Myometrial cell (primary cell): ENCODE data around the genes IGBP1, DGAT2L6 and ZMYM3.

DNA sequence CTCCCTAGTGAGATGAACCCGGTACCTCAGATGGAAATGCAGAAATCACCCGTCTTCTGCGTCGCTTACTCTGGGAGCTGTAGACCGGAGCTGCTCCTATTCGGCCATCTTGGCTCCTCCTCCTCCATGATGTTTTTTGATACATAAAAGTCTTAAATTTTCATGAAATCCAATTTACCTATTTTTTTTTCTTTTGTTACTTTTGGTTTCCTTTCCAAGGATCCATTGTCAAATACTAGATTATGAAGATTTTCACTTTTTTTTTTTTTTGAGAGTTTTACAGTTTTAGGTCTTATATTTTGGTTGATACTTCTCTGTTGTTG is 46.9 kb upstream of the MSN start:
- RAMPAGE, long total RNA: no peak

DNA sequence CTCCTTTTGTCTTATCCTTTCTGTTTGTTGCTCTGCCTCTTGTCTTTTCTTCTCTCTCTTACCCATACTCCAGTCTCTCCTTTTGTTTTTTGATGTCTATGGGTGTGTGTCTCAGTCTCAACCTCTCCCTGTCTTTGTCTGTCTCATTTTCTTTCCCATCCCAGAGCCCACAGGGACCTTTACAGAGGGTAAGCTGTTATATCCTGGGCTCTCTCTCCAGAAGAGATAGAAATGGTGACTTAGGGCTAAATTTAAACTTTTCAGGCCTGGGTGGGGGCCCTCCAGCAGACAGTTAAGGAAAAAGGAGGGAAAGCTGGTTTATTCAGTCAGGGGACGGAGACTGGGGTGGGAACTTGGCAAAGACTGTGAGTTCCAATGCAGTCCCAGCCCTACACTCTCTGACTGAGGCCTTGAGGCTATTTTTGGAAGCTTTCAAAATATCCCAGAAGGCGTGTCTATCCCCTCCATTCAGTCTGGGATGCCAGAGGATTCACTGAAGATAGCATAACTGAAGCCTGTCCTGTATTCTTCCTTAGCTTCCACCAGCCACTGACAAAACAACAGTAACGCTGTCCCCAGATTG is 32.2 kb upstream of the MSN start:
- RAMPAGE, long total RNA: no peak

GRCh38 chrX:65668189-65668452 is 667 bp downstream of the MSN start:
- RAMPAGE, long total RNA: no peak

GRCh38 chrX:65697119-65697633 is 29.7 kb downstream of the MSN start:
- RAMPAGE, long total RNA: no peak

DNA sequence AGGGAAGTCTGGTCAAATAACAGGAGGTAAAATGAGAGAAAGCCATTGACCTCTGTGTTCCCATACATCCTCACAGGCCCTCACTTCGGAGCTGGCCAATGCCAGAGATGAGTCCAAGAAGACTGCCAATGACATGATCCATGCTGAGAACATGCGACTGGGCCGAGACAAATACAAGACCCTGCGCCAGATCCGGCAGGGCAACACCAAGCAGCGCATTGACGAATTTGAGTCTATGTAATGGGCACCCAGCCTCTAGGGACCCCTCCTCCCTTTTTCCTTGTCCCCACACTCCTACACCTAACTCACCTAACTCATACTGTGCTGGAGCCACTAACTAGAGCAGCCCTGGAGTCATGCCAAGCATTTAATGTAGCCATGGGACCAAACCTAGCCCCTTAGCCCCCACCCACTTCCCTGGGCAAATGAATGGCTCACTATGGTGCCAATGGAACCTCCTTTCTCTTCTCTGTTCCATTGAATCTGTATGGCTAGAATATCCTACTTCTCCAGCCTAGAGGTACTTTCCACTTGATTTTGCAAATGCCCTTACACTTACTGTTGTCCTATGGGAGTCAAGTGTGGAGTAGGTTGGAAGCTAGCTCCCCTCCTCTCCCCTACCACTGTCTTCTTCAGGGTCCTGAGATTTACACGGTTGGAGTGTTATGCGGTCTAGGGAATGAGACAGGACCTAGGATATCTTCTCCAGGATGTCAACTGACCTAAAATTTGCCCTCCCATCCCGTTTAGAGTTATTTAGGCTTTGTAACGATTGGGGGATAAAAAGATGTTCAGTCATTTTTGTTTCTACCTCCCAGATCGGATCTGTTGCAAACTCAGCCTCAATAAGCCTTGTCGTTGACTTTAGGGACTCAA is 72.4 kb downstream of the MSN start:
- RAMPAGE, long total RNA: no peak

DNA sequence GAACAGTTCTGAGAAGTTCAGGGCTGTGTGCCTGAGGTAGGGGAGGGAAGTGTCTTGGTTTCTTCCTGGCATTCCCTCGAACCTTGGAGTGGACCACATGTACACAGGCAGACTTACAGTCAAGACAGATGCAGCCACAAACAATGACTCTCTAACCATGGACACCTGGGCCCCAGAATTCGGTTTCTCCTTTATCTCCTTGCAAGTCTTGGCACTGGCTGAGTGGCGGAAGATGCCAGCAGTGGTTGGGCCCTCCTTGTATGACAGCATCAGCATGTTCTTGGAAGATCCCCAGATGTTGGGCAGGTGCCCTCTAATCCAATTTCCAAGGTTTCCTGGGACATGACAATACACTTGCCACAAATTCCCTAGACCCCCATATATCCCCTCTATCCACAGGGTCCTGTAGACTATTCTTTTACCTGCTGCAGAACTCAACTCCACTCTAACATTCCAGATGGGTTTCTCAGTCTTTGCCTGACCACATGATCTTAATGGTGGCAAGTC is 180.0 kb downstream of the MSN start:
- RAMPAGE, long total RNA: no peak

GRCh38 chrX:66021215-66021942 is 18.5 kb downstream of the VSIG4 start:
- RAMPAGE, long total RNA: no peak

DNA sequence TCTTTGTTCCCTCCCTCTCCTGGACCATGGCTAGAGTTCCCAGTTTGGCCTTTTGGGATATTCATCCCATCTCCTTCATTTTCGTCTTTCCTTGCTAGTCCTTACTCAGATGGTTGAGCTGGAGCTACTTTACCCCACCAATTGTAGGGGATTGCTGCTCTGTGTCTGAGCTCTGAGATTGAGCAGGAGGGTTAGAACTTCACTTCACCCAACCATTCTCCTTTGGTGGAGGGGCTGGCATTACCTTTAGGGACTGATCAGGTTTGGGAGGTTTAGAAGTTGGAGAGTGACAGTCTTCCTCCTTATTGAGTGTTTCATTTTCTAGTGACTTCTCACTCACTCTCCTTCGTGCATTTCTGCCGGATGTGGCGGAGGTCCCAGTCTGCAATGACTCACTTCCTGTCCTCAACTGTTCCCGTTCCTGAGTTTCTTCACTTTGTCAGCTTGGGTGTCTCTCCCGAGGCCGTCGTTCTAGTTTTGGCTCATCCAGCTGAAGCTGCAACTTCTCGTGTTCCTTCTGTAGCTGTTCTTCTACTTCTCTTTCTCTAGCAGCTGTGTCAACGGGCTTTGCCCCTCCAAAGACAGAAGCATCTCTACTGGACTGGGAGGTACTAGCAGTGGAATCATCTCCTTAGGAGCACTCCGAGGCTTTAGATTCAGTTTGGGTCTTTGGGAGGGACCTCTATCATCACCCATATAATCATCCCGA is 35.0 kb upstream of the VSIG4 start:
- RAMPAGE, long total RNA: no peak

GRCh38 chrX:68079850-68080377 is 353.4 kb downstream of the OPHN1 start:
- RAMPAGE, long total RNA: no peak

GRCh38 chrX:68438412-68438943 is 5.2 kb upstream of the OPHN1 start:
- RAMPAGE, long total RNA: no peak

DNA sequence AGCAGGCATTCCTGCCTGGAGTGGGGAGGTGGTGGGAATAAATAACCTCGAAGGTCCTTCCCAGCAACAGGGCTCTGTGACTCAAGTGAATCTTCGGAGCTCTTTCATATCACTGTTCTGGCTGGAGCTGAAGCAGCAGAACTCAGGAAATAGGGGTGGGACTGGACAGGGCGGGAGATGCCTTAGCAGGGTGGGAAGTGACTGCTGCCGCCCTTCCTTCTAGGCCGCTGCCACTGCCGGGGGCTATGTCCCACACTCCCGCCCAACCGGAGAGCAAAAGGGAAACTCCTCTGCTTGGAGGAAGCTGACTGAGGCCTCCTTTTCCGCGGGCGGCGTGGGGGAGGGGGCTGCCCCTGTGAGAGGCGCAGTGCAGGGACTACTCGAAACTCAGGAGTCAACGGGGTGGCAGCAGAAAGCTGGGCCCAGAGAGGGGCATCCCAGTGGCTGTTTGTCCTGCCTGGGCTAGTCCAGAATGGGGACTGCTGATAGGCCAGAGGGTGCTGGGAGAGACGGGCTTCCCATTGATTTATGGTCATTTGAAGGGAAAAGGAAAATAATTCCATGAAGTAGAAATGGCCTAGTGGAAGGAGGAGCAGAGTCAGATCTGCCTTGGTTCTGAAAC is 36.9 kb downstream of the STARD8 start:
- RAMPAGE, long total RNA: no peak

GRCh38 chrX:69153123-69153921 is 11.9 kb downstream of the PJA1 start:
- RAMPAGE, long total RNA: no peak

GRCh38 chrX:69262191-69262414 is 96.8 kb upstream of the PJA1 start:
- RAMPAGE, long total RNA: no peak

- RAMPAGE, long total RNA: no peak
Observed at GRCh38 chrX:70132955-70133569, at the start of gene IGBP1. IGBP1 (plus strand) TSS chrX:70133447.

DNA sequence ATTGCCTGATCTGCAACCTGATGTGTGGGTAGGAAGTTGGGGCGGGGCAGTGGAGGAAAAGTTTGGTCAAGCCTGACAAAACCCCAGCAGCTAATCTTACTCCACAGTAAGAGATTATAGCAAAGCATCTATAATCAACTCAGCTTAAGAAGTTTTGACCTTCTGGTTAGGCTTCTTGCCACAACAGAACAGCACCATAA is at the start of gene DGAT2L6:
Gene DGAT2L6 (plus strand): TSS at position 103 of the 200 bp plus-strand sequence.
- RAMPAGE, long total RNA: no peak

GRCh38 chrX:70552090-70552494 is 107.5 kb downstream of the DLG3 start:
- RAMPAGE, long total RNA: no peak

GRCh38 chrX:71111009-71111409 is 368 bp downstream of the IL2RG start:
- RAMPAGE, long total RNA: no peak

DNA sequence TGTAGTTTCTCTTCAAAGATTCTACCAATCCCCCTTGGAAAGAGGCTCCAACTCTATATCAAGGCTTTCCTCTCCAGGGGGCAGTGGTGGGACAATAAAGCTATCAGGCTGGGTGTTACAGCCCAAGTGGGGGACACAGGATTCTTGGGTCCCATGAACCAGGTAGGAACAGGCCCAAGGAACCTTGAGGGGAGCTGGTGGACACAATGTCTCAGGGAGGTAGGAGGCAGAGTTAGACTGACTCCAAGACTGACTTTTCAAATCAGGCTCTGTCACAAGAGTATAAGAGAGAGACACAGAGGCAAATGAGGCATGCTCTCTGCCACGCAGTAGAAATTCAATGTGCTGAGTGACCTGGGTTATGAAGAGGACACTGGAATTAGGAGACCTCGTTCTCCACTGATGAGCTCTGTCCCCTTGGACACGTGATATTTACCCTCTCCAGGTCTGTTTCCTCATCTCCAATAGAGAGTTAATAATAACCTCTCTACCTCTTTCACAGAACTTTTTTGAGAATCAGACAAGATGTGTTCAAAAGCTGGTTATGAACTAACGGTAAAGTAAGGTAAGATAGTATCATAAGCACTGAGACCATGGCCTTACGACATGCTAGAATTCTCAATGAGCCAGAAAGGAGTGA is 4.6 kb downstream of the GJB1 start:
- RAMPAGE, long total RNA: no peak

GRCh38 chrX:71253606-71254448 is at the start of gene ZMYM3:
ZMYM3 (minus strand) TSS chrX:71254140.
- RAMPAGE, long total RNA: start-site peak on the minus strand at chrX:71254101-71254129, 16 and 22 reads in 2 replicates

GRCh38 chrX:71255494-71255923 is 1.6 kb upstream of the ZMYM3 start:
- RAMPAGE, long total RNA: no peak